MCF 10A (cell line): Measurements from ENCODE around the genes PLEKHG4B and AHRR.

DNA sequence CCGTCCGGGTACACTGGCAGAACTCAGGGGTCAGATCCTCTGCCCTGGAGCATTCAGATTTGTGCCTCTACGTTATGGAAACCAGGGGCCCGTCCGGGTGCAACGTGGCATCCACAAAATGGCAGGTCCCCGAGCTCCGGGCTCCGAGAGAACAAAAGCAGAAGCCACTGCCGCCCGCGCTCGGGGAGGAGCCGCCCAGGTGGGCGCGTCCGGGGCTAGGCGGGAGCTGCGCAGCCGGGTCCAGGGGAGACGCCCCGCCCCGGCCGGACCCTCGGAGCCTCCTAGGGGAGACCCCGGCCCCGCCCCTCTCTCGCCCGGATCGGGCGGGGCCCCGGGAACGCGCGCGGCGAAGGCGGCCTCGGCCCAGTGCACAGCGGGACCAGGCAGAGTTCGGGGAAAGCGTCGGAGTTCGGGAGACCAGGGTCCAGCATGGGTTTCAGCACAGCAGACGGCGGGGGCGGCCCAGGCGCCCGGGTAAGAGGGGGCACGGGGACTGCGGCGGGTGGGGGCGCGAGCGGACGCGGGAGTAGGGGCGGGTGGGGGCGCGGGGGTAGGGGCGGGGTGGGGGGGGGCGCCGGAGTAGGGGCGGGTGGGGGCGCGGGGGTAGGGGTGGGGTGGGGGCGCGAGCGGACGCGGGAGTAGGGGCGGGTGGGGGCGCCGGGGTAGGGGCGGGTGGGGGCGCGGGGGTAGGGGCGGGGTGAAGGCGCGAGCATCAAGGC lies at the start of gene PLEKHG4B:
TSS of gene PLEKHG4B (plus strand) at position 366 of the 719 bp plus-strand sequence.
- PRO-cap = no peak
- RRBS = 26% methylated on average over 19 of the region's 80 CpGs

DNA sequence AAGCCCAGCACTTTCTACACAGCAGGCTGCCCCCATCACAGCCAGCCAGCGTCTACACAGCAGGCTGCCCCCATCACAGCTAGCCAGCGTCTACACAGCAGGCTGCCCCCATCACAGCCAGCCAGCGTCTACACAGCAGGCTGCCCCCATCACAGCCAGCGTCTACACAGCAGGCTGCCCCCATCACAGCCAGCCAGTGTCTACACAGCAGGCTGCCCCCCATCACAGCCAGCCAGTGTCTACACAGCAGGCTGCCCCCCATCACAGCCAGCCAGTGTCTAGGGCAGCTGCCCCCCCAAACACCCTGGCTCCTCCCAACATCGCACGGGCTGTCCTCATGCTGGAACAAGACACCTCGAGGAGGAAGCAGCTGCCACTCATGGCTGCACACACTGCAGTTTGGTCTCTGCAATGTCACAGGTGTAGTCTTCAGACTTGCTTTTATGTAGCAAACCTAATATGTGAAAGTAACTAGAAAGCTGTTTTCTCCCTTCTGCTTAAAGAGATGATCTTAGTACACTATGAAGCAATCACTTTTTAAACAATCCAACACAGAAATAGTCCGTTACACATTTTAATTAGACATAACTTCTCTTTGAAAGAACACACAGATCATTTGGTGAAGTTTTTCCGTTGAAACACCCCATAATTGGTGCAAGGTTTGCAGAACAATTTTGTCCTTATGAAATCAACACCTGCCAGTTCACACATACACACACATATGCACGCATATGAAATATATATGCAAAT lies 9.7 kb downstream of the LRRC14B start:
- PRO-cap = no peak
- RRBS = no CpG with 5 or more reads among the region's 10 CpGs

GRCh38 chr5:205346-206253 lies 12.4 kb downstream of the CCDC127 start:
- PRO-cap = no peak
- RRBS = 100% methylated on average over 1 of the region's 28 CpGs

DNA sequence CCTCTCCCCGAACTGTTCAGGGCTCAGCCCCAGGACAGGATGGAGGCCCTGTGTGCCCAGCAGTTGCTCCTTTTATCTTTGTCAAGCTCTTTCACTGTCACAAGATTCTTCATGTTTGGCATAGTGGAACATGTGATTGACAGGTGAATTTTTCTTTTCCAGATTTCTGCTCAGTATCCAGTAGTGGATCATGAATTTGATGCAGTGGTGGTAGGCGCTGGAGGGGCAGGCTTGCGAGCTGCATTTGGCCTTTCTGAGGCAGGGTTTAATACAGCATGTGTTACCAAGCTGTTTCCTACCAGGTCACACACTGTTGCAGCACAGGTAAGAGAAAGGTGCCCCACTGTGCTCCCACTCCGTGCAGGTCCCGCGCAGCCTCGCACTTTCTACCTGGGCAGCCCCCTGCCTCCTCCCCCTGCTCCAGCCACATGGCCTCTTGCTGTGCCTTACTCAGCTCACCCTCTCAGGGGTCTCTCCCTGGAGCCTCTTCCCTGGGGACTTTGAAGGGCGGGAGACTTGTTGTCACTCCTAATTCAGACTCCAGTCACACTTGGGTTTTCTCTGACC lies 6.2 kb downstream of the SDHA start:
- PRO-cap = no peak
- RRBS = no CpG with 5 or more reads among the region's 8 CpGs

- PRO-cap = no peak
- RRBS = no CpG with 5 or more reads among the region's 17 CpGs
Measured at GRCh38 chr5:237674-238215, 19.6 kb downstream of the SDHA start.

DNA sequence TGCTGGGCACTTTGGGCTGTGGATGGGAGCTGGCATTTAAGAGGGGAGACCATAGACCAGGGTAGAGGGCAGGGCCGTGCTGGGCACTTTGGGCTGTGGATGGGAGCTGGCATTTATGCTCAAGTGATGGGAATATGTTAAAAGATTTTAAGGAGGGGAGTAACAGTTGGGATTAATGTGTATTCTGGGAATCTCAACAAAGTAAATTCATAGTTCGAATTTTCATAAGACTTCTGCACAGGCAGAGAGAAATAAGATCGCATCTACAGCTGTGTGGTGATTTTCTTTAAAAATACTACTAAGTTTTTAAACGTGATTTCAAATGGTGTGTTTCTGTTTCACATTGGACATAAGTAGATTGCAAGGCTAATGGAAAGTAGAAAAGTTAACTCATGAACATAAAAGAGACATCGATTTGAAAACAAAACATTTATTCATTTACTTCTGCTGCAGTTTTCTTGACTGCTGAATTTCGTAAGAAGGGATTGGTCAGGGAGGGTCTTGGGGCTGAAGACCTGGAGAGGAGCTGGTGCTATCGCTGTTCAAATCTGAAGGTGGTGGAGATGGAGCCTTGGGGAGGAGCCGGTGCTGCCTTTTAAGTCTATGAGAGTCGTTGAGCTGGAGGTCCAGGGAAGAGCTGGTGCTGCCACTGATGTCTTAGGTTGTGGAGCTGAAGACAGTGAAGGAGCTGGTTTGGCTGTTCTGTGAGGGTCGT lies 9.5 kb downstream of the PDCD6 start:
- PRO-cap = no peak
- RRBS = no CpG with 5 or more reads among the region's 10 CpGs

DNA sequence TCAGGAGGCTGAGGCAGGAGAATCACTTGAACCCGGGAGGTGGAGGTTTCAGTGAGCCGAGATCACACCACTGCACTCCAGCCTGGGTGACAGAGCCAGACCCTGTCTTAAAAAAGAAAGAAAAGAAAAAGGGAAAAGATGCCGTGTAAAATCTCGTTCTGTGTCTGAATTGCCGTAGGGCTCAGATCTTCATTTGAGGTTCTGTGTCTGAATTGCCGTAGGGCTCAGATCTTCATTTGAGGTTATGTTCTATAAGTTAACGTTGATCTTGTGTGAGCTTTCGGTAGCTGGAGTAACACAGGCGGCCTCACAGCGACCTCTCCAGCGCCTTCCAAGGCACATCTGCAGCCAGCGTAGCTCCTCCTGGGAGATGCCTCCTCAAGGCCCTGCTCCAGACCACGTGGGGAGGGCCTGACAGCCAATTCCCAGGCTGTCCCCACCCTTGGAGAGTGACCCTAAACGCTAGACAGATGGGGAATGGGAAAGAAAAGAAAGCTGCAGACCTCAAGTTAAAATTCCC lies 8.8 kb upstream of the AHRR start:
- PRO-cap = no peak
- RRBS = no CpG with 5 or more reads among the region's 14 CpGs

GRCh38 chr5:321462-321853 lies at the start of gene AHRR:
Gene AHRR (plus strand): TSS chr5:321714.
- PRO-cap = bidirectional peak, plus-strand start at chr5:321721, minus-strand start at chr5:321577
- RRBS = under 1% methylated on average over 23 of the region's 50 CpGs

DNA sequence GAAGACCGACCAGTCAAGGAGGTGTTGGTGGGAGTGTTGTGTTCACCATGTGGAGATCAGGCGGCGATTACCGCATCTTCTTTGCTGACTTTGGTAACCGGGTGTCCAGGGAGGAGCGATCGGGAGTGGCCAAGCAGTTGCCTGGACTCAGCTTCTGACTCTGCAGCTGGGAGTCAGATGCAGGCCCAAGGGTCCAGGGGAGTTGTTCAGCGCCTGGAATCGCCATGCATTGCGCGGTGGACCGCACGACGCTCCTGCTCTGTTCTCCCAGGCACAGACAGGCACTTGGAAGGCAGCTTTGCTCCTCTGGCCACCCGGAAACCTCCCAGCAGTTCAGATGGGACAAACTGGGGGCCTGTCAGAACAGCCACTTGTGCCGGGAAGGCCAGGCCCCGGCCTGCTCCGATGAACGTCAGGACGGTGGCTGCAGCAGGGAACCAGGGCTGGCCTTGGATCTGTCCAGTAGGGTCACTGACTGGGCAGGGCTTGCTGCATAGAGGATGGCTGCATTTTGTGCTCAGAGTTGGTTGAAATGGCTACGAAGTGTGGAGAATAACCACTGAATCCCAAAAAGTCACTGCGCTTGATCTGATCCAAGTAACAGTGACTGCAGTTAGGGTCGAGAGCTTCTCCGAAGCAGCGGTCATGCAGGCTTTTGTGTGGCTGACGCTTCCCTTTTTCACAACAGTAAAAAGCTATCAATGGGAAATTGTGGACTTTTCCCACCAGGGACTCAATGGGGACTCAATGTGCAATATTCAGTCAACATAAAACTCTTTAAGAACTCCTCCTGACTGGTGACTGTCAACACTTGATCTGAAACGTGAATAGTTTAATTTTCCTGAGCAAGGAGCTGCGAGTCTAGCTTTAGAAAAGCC lies 28.4 kb downstream of the EXOC3 start:
- PRO-cap = no peak
- RRBS = 98% methylated on average over 3 of the region's 28 CpGs

DNA sequence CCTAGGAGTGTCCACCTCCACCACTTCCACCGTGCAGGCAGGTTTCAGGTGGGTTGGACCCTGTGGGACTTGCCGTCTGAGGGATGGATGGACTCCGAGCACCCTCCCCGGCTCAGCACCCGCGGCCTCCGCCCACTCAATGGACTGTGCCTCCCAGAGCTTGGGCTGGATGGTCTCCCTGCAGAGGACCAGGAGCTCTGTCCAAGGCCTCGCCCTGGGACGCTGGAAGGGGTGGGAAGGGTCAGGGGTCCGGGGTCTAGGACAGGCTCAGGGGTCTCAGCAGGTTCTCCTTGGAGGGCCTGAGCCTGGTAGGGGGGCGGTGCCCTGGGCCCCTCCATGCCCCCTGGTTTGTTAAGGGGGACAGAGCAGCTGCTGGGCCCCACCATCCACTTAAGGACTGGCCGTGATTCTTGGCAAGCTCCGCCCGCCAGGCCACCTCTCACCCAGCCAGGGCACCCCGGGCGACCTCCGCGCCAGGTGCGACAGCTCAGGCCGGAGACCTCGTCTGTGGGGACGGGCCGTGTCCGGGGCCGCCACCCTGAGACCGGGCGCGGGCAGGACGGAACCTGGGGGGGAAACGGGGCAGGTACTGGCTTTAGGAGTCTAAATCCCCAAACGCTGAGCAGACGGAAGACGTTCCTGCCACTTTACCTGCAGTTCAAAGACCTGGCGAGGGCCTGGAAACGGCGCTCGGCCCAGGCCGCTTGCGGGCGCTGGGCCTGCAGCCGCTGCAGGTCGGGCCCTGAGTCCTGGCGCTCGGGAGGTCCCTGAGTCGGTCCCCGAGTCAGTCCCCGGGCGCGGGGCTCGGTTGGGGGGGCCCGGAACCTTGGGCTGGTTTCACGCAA lies 29.3 kb downstream of the EXOC3 start:
- PRO-cap = bidirectional peak, plus-strand start at position 606 of the sequence, minus-strand start at position 509 of the sequence
- RRBS = under 1% methylated on average over 8 of the region's 52 CpGs

GRCh38 chr5:475795-476486 lies 33.0 kb downstream of the EXOC3 start:
- PRO-cap = no peak
- RRBS = 8% methylated on average over 8 of the region's 33 CpGs

- PRO-cap = no peak
- RRBS = 82% methylated on average over 11 of the region's 18 CpGs
Measured at GRCh38 chr5:480356-480755, 37.4 kb downstream of the EXOC3 start.

DNA sequence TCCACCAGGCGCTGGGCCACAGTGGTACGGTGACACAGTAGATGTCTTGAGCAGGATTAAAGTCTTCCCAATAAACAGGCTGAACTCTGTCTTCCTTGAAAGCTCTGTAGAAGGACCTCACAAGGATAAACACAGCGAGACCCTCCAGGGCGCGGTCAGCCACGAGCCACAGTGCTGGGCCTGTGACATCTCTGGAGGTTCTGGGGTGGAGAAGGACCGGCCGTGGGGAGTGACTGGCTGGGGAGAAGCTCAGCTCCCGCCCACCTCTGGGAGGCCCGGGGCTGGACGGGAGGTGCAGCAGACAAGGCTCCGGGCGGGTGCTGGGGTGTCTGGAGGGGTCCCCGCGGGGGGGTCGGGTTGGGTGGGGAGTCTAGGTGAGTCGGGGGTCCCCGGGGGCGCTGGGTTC lies 583 bp upstream of the CEP72 start:
- PRO-cap = bidirectional peak, plus-strand start at position 263 of the sequence, minus-strand start at position 202 of the sequence
- RRBS = 1% methylated on average over 11 of the region's 19 CpGs

DNA sequence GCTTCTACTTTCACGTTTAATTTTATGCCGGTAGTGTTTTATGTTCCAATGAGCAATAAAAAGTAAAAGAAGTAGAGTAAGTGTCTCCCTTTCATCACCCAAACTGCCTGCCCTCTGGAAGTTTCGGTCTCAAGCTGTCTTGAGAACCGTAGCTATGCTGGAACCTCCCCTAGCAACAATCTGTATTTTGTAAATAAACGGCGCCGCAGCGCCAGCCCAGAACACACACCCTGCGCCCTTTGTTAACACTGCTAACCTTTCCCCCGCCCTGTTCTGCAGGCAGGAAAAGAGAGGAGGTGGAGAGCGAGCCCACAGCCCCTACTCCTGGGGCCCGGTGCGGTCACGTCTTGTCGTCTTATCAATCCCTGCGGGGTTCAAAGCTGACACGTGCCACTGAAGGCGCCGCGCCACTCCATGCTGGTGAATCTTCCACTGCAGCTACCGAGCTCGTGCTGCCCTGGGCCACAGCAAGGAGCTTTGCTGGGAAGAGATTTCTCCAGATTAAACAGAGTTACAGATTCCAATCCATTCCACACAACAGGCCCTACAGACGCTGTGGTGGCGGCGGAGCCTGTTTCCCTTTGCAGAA lies 25.4 kb downstream of the ZDHHC11B start:
- PRO-cap = no peak
- RRBS = no CpG with 5 or more reads among the region's 25 CpGs

DNA sequence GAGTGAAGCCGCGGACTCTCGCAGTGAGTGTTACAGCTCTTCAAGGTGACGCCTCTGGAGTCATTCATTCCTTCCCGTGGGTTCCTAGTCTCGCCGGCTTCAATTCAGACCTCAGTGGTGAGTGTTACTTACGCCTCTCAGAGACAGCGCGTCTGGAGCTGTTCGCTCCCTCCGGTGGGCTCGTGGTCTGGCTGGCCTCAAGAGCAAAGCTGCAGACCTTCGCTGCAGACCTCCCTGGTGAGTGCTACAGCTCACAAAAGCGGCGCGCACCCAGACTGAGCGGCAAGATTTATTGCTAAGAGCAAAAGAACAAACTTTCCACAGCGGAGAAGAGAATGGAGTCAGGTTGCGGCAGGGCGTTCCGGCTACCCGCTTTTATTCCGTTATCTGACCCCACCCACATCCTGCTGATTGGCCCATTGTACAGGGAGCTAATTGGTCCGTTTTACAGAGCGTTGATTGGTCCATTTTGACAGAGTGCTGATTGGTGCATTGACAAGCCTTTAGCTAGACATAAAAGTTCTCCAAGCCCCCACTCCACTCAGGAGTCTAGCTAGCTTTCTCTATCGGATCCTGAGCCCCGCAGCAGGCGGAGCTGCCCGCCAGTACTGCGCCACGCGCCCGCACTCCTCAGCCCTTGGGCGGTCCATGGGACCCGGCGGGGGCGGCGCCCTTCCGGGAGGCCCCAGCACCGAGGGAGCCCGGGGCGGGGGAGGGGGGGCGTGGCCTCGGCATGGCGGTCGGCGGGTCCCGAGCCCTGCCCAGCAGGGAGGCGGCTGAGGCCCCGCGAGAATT lies 7.1 kb downstream of the ZDHHC11B start:
- PRO-cap = no peak
- RRBS = 96% methylated on average over 5 of the region's 52 CpGs

- PRO-cap = no peak
- RRBS = no CpG with 5 or more reads among the region's 10 CpGs
Measured at GRCh38 chr5:835848-836410, 14.9 kb downstream of the ZDHHC11 start.

GRCh38 chr5:912100-913363 lies 19.8 kb downstream of the TRIP13 start:
- PRO-cap = bidirectional peak, plus-strand start at chr5:912480, minus-strand start at chr5:912391; bidirectional peak, plus-strand start at chr5:912789, minus-strand start at chr5:912587
- RRBS = 8% methylated on average over 1 of the region's 53 CpGs

DNA sequence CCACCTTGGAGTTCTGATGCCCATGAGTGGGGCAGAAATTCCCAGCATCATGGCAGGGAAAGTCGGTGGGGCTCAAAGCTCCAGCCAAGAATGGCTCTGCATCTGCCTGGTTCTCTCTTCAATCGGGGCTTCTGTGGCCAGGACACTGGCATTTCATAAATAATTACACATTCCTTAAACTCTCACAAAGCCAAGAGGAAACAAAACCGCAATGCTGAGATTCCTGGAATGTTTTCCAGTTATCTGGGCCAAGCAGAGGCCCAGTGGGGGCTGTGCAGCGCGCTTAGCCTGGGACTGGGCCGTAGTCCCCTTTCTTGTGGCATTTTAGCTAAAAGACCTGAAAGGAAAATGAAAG lies 51.8 kb upstream of the NKD2 start:
- PRO-cap = no peak
- RRBS = no CpG with 5 or more reads among the region's 6 CpGs

DNA sequence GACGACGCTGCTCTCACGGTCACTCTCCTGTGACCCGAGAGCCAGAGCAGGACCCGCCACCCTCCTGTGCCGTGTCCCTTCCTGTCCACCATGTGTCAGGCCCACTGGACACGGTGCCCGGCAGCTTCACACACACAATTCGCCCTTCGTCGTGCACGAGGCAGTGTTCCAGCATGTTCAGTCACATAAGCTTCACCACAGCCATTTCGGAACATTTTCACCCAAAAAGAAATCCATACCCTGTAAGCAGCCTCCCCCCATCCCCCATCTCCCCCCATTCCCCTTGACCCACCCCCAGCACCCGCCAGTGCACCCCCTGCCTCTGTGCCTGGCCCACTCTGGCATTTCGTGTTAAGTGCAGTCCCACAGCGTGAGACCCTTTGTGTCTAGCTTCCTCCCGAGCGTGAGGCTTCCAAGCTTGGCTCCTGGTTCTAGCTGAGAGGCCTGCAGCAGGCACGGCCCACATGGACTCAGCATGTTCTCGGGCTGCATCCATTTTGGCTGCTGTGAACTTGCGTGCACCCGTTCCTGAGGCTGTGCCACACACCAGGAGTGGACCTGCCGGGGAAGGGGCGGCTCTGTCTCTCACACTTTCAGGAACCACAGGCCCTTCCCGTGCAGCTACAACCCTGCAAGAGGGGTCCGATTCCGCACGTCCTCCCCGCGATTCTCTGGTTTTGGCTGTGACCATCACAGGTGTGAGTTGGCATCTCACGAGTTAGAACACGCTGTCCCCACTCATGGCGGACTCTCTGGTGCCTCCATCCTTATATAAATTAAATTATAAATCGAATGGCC lies 40.7 kb downstream of the NKD2 start:
- PRO-cap = no peak
- RRBS = no CpG with 5 or more reads among the region's 34 CpGs

DNA sequence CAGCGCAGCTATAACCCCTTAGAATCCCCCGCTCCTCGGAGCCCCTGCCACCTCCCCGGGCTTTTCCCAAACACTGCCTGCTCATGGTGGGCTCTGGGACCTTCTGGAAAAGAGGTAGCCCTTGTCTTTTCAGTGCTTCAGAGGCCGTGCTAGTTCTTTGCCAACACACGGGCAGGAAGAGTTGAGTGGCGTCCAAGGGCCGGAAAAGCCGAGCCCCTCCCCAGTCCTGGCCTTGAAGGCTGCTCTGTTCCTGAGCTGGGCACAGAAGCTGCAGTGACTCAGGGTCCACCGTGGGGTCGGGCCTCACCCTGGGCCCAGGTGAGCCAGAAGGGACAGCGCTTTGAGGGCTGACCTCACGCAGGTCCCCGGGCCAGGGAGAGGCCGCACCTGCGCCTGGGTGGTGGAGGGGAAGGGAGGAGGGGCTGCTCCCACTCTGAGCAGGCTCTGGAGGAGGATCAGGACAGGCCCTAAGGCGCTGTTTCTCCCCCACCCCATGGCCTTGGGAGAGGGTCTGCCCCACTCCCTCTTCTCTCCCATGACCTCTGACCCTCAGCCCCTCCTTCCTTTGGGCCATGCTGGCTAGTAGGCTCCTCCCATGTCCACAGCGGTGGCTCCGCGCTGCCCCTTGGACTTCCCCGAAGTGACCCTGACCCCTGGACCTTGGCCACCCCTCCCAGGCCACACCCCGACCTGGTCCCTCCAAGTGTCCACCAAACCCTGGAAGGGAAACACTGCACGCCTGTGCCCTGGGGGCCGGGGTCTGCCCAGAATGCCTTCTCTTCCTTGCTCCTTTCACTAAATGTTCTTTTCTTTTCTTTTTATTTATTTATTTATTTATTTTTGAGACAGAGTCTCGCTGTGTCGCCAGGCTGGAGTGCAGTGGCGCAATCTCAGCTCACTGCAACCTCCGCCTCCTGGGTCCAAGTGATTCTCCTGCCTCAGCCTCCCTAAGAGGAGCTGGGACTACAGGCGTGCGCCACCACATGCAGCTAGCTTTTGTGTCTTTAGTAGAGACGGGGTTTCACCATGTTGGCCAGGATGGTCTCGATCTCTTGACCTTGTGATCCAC lies 19.7 kb upstream of the SLC6A19 start:
- PRO-cap = no peak
- RRBS = 43% methylated on average over 4 of the region's 32 CpGs